A375 (cell line): Measurements from ENCODE around the gene KIAA1549.

GRCh38 chr7:138663490-138664645 lies 37.3 kb downstream of the SVOPL start:
- RAMPAGE, long total RNA: no peak

DNA sequence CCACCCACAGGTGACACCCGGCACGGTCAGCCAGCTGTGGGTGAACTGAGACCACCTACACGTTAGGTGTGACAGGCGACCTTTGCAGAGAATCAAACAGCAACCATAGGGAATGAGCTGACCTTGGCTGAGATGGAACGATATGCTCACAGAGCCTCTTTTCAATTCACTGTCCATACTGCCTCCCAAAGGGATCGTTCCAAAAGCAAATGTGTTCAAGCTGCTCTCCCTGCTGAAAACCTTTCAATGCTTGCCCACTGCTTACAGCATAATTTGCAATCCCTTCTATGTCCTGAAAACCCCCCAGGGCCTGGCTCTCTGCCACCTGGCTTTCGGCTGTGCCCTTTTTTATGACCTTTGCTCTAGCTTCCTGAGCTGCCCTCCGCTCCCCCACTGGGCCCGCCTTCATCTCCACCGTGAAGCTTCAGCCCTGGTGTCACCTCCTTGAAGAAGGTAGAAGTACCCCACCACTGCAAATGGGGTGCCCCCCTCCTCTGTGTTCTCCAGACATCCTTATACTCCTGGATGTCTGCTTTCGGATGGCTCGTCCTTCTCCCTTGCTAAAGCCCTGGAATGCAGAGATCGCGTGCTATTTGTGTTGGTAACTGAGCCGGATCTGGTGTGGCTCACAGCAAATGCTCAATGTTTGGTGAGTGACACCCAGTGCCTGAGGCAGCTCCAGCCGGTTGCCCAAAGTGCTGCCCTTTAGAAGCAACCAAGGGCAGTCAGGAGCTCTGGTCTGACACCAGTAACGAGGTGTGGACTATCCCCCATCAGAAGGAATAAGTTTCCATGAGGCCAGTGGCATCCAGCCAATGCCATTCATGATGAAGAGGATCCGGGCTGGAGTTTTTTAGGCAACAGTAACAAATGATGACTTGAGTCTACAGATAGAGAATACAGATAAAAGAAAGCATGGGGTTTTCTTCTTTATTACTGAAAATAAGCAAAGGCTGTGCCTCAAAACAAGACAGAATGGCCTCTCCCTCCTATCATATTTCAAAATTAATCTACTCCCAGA lies 90.3 kb downstream of the KIAA1549 start:
- RAMPAGE, long total RNA: no peak

GRCh38 chr7:138980762-138981793 lies at the start of gene KIAA1549:
KIAA1549 (minus strand) TSS chr7:138981389.
- RAMPAGE, long total RNA: no peak

GRCh38 chr7:139049518-139050167 lies 13.8 kb upstream of the ZC3HAV1L start:
- RAMPAGE, long total RNA: no peak

DNA sequence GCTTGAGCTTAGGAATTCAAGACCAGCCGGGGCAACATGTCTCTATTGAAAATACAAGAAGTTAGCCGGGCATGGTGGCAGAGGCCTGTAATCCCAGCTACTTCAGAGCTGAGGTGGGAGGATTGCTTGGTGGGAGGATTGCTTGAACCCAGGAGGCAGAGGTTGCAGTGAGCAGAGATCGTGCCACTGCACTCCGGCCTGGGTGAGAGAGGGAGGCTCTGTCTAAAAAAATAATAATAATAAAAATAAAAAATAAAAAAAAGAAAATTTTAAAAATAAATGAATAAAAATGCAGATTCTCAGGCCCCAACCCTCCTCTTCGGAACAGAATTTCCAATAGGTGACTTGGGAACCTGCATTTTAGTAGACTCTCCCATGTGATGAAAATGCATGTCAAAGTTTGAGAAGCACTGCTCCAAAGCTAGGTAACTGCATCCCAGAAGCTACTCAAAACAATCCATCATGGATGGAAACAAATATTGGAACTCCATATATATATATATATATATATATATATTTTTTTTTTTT lies 12.5 kb downstream of the ZC3HAV1 start:
- RAMPAGE, long total RNA: no peak

- RAMPAGE, long total RNA: no peak
Measured at GRCh38 chr7:139230518-139230938, 509 bp upstream of the UBN2 start.

- RAMPAGE, long total RNA: no peak
Measured at GRCh38 chr7:139362893-139363146, 3.1 kb downstream of the LUC7L2 start.

DNA sequence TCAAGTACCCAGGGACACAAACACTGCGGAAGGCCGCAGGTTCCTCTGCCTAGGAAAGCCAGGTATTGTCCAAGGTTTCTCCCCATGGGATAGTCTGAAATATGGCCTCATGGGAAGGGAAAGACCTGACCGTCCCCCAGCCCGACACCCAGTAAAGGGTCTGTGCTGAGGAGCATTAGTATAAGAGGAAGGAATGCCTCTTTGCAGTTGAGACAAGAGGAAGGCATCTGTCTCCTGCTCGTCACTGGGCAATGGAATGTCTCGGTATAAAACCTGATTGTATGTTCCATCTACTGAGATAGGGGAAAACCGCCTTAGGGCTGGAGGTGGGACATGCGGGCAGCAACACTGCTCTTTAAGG lies 15.8 kb downstream of the KLRG2 start:
- RAMPAGE, long total RNA: no peak

GRCh38 chr7:139482689-139482809 lies 924 bp downstream of the KLRG2 start:
- RAMPAGE, long total RNA: no peak

GRCh38 chr7:139542138-139542705 lies 18.7 kb downstream of the CLEC2L start:
- RAMPAGE, long total RNA: no peak

DNA sequence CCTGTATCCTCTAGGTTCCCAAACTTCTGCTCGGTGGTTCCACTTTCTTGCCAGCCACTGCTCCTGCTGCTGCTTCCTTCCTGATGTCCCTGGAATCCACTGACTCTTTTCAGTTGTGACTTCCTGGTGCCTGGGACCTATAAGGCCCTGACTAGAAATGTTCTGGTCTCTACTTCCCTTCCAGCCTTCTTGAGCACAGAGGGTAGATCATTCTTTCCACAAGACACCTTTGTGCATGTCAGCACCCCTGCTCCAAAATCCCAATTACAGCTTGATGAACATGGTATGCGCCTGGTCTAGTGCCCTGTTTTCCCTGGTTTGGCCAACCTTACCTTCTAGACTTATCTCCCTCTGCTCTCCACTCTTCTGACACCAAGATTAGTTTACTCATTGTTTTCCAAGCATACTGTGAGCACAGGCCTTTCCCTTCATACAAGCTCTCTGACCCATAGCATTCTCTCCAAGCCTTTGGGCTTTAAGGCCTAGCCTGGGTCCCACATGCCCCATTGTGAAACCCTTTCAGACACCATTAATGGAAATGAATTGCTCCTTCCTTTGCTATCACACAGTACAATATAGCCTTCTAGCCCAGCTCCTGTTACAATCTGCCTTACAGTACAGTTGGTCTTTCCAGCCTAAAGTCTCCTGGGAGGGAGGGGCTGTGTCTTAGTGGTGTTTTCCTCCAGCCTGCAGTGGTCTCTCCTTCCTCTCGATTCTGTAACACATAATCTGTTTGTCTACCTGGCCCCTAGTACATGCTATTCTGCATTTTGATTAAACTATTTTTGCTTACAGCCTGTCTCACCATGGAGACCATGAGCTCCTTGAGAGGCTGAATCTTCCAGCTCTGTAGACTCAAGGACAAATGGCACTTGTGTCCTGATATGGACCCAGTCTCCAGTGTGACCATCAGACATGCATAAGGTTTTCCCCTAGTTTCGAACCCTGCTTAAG lies 92.9 kb downstream of the CLEC2L start:
- RAMPAGE, long total RNA: no peak

- RAMPAGE, long total RNA: no peak
Measured at GRCh38 chr7:139635181-139636506, 112.2 kb downstream of the CLEC2L start.

GRCh38 chr7:139660498-139660918 lies 117.3 kb downstream of the HIPK2 start:
- RAMPAGE, long total RNA: no peak

DNA sequence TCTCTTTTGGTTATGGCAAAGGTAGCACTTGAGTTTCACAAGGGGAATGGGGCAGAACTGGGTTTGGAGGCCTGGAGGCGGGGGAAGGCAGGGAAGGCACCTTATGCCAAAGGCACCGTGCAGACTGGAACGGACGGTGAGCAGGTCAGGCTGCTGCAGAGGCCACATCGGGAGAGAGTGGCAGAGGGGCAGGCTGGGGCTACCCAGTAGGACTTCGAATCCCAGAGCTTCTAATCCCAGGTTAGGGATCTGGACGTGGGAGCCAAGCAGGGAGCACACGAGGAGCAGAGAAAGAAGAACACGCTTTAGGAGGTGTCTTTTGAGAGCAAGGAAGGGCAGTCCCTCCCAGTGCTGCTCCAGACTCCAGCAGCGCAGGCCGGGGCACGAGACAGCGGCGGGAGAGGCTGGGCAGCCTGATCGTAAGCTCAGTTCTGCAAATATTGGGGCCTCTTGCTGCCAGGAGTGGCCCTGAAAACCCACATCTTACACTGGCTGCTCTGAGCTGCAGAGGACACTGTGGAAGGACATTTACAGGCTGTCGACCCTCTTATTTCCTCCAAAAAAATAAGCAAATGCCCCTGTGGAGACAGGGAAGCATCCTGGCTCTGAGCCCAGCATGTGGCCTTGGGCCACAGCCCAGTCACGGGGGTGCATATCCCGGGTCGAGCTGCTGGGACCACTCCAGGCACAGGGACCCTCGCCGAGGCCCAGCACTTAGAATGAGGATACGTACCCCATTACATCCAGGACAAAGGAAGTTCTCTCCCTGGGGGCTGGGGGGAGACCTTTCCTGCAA lies 75.8 kb downstream of the HIPK2 start:
- RAMPAGE, long total RNA: no peak

DNA sequence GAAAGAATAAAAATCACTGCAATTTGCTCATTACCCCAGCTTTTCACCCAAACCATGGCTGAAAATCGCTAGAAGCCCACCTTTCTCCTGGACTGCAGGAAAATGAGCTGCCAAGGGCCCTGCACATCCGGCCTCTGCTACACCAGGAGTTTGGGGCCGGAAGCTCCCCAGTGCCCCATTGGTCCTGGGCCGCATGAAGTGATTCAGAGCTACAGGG lies 40.4 kb downstream of the HIPK2 start:
- RAMPAGE, long total RNA: no peak

GRCh38 chr7:139737700-139738524 lies 39.9 kb downstream of the HIPK2 start:
- RAMPAGE, long total RNA: no peak

GRCh38 chr7:139745940-139746420 lies 31.8 kb downstream of the HIPK2 start:
- RAMPAGE, long total RNA: no peak

DNA sequence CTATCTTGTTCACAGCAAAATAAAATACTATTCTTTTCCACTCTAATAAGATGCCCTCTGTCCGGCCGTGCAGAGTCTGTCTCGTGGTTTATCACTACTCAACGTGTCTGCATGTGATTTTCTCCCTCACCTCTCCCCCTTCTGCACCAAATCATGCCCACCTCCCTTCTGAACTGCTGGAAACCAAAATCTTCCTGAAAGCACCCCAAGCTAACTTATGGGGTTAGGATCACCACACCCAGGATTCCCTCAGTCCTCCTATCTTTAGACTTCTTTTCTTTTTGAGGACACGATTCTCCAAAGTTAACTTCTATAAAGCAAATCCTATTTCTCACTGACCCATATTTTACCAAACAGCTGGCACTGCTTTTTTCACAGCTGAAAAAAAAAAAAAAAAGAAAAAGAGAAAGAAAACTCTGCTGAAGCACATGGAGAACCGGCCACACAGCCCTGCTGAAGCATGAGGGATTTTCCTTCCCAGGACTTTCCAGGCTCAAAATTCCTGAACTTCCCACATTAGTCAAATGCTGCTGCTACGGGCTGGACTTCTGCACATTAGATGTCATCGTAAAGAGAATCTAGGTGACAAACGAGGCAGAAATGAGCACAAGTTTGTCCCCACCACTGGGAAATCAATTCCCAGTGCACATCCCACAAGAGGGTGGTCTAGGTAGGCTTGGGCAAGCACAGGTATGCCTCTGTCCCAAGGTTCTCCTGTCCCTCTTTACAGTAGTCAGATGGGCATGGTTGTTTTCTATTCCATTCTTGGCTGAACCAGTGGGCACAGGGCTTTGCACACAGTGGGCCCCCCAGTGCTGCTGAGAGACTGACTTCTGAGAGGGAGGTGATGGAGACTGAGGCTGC lies 25.2 kb downstream of the HIPK2 start:
- RAMPAGE, long total RNA: no peak

DNA sequence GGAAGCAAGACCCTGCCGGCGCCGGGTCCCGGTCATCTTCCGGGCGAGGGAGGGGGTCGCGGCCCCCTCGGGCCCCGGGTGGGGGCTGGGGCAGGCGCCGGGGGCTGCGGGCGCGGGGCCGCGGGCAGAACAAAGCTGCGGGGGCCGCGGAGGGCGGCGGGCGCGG lies 502 bp downstream of the HIPK2 start:
- RAMPAGE, long total RNA: no peak

DNA sequence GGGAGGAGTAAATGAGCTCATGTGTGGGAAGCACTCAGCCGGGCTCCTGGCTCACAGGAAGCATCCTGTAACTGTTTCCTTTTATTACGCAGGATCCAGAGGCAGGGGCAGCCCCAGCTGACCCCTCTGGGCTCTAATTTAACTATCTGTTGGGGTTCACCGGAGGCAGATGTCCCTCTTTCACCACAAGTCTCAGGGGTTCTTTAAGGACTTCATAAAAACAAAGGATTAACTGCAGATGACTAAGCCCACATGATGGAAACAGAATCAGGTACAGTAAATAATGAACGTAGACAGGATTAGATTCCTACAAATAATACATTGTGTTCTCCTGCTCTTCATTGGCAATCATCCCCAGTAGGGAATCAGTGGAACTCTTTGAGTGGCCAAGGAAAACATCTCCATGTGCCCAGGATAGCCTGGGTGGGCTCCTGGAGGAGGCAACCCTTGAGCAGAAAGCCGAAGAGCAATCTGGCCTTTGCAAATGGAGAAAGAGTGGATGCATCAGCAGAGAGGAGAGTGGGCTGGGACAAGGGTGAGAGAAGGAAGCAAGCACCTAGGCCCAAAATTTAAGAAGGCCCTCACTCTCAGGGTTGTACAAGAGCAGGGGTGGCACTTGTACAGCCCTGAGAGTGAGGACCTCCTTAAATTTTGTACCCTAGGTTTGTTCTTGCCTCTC lies 24.6 kb downstream of the TBXAS1 start:
- RAMPAGE, long total RNA: no peak